Right ventricle myocardium (tissue), 1 donor: ENCODE measurements around a stretch of chr13.

DNA sequence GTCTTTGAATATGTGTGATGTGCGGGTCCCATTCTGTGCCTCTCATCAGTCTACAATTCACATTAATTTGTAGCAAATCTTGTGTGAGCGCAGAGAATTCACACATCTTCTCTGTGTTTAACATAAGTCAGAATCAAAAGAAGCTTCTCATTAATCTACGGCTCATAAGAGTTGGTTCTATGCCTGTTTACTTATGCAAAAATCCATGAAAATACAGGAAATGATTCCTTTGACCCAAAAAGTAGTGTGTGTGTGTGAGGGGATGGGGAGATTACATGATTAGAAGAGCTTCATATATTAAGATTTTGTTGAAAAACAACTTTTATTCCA, 1094.4 kb downstream of the OLFM4 start:
- PRO-cap, 2 experiments: no peak in any of the 2 experiments

- PRO-cap, 2 experiments: no peak in any of the 2 experiments
Observed at GRCh38 chr13:57071916-57072344, 68.8 kb upstream of the PRR20A start.

- PRO-cap, 2 experiments: no peak in any of the 2 experiments
Observed at GRCh38 chr13:57724855-57725244, 93.3 kb downstream of the PCDH17 start.

DNA sequence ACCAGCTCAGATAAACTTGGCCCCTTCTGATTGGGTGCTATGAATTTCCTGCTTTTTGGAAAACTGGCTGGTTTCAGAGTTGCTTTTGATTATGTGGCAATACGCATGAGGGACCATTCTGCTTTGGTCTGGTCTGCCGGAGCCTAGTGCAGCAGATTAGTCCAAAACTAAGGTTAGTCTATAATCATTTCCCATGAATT, 2.1 kb upstream of the DIAPH3 start:
- PRO-cap, 2 experiments: no peak in any of the 2 experiments

DNA sequence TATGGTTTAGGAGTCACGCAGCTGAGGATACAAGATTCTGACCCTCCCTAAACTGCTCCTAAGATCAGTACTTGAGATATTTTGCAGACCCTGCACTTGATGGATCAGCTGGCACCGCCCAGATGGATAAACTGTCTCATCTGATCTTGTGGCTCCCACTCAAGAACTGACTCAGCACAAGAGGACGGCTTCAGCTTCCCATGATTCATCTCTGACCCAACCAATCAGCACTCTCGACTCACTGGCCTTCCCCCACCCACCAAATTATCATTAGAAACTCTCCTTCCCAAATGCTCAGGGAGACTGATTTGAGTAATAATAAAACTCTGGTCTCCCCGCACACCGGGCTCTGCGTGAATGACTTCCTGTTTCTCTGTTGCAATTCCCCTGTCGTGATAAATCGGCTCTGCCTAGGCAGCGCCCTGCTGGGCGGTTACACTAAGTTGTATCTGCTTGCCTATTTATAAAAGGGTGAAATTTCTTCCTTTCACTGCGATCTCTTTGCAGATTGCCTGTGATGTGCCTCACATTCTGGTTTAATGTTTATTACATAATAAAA, 187.4 kb downstream of the TDRD3 start:
- PRO-cap, 2 experiments: no peak in any of the 2 experiments

- PRO-cap, 2 experiments: no peak in any of the 2 experiments
Observed at GRCh38 chr13:61162512-61163156, 253.0 kb downstream of the PCDH20 start.

- PRO-cap, 2 experiments: no peak in any of the 2 experiments
Observed at GRCh38 chr13:61664747-61664989, 249.0 kb upstream of the PCDH20 start.

- PRO-cap, 2 experiments: no peak in any of the 2 experiments
Observed at GRCh38 chr13:61665557-61665792, 249.8 kb upstream of the PCDH20 start.

GRCh38 chr13:64077170-64077593, 244.3 kb upstream of the ENSG00000285566 start:
- PRO-cap, 2 experiments: no peak in any of the 2 experiments

GRCh38 chr13:66634407-66634827, 595.7 kb downstream of the PCDH9 start:
- PRO-cap, 2 experiments: peak in 2 of 2 experiments; most common minus-strand start chr13:66634545 (in 2)

DNA sequence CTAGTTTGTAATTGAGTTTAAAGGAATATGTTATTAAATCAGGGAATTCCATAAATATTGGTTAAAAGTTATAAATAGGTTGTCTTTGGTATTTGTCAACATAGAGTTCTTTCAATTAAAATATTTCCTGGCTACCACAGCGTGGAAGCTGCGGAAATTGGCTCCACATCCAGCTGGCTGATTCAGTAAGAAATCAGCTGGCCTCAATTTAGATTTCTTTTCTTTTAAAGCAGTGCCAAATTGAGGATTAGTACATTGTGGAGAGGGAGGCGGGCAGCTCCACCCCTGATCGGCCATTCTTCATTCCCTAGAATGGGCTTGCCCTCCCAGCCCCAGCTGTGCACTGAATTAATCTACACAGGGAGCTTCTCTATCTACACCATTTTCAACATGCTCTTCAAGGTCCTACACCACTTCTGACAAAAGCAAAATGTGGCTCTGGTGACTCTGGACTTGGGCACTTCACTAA, 624.8 kb downstream of the DACH1 start:
- PRO-cap, 2 experiments: no peak in any of the 2 experiments

GRCh38 chr13:73075387-73076665, 17.0 kb downstream of the KLF5 start:
- PRO-cap, 2 experiments: no peak in any of the 2 experiments

DNA sequence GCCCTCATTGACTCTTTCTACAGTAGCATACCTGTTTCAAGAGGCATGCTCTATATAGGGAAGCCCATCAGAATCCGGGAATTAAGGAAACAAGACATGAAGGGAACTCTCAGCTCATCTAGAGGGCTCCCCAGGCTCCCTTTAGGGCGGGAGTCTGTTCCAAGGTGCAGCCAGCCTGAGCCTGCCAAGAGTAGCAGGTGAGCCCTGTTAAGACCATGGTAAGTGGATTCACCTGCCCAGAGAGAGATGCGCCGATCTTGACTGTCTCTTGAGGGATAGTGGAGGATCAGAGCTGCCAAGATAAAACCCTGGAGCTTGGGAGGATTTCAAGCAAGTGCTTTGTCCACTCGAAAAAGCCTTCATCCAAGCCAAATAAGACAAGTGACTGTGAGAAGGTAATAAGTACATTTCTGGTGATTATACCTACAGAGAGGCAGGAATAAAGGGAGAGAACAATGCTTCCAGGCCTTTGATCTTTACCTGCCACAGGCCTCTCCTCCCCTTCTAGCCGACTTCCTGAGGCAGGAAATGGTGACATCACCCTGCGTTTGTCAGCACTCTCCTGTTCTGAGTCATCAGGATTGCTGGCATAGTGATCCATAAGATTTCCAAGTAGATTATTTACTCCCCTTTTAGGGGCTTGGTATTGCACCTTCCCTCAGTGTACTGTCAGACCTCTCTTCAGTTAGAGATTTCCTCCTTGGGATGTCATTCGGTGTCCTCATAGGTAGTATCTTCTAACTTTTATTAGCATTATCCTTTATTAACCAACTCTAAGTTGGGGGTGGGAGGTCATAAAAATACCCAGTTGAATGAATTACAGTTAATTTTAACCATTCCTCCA, 31.5 kb downstream of the KLF5 start:
- PRO-cap, 2 experiments: no peak in any of the 2 experiments

DNA sequence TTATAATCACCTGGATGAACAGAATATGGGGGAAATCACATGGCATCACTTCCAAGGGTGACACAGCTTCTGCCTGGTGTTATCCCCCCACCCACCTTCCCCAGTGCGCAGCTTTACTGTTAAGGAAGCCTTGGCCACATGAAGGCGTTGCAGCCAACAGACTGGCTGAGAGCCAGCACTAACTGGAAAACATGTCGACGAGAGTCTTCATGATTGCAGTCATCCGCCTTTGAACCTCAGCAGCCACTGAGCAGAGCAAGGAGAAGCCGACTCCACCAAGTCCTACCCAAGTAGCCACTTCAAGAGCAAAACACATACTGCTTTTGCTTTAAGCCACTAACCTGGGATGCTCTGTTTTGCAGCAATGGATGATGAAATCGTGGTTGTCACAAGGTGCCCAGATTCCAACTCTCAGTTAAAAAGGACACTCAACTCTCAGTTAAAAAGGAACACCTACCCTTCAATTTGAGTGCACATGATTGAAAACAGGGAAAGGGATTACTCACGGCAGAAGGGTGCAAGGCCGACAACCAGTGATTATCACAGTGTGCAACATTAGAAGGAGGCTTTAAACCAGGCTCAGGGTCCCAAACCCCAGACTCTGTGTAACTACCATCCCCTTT, 926.3 kb downstream of the KLF5 start:
- PRO-cap, 2 experiments: no peak in any of the 2 experiments

- PRO-cap, 2 experiments: no peak in any of the 2 experiments
Observed at GRCh38 chr13:74047907-74048089, 989.0 kb downstream of the KLF5 start.

DNA sequence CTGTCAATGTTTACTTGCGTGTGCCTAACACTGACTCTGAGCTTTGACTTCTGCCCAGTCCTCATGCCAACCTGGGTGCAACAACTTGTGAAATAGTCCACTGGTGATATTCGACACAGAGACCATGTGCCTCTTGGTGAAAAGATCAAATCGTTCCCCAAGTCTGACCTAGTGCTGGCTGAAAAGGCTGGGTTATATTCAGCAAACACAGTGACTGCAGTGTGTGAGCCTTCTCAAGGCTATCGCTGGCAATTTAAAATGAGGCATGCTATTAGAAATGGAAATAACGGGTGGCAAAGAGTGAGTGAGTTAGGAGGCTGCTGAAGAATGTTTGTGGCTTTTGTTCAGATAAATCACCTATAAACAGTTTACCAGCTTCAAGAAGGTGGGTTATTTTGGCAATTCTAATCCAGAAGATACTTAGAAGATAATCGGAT, 1109.6 kb downstream of the KLF5 start:
- PRO-cap, 2 experiments: no peak in any of the 2 experiments

- PRO-cap, 2 experiments: no peak in any of the 2 experiments
Observed at GRCh38 chr13:74230666-74231786, 1172.2 kb downstream of the KLF5 start.

DNA sequence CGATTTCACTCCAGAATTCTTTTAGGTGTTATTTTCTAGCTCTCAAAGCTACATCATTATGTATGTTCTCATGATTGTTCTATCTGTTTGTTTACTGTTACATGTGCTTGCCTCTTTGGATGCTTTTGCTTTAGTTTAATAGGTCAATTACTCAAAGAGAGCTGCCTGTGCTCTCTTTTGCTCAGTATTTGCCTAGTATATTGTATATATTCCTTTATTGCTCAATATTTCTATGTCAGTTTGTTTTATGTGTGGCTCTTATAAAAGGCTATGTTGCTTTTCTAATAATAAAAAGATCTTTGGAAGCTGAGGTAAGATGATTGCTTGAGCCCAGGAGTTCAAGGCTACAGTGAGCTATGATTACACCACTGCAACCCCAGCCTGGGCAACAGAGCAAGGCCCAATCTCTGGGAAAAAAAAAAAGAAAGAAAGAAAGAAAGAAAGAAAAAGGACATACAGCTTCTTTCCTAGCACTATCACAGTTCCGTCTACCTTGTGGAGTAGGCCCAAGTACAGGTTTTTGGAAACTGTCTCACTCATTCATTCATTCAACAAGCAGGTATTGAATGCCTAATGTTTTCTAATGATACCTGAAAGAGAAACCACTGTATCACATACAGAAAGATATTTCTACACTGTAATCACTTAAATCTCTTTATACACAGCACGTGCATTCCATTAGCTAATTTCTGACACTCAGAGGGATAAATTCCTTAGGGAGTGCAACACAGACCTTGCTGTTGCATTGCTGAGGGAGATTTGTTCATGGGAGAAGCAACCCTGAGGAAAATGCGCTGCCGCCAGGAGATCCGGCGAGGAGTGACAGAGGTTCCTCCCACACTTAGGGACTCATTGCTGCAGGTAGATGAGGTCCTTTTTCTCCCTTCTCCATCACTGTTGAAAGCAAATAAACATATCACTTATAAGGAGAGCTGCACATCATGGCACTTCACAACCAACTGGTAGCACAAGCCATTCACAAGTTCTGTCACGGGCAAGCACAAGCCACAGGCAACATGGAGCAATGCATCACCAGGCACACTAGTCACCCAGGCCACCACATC, 169.6 kb downstream of the TBC1D4 start:
- PRO-cap, 2 experiments: no peak in any of the 2 experiments

DNA sequence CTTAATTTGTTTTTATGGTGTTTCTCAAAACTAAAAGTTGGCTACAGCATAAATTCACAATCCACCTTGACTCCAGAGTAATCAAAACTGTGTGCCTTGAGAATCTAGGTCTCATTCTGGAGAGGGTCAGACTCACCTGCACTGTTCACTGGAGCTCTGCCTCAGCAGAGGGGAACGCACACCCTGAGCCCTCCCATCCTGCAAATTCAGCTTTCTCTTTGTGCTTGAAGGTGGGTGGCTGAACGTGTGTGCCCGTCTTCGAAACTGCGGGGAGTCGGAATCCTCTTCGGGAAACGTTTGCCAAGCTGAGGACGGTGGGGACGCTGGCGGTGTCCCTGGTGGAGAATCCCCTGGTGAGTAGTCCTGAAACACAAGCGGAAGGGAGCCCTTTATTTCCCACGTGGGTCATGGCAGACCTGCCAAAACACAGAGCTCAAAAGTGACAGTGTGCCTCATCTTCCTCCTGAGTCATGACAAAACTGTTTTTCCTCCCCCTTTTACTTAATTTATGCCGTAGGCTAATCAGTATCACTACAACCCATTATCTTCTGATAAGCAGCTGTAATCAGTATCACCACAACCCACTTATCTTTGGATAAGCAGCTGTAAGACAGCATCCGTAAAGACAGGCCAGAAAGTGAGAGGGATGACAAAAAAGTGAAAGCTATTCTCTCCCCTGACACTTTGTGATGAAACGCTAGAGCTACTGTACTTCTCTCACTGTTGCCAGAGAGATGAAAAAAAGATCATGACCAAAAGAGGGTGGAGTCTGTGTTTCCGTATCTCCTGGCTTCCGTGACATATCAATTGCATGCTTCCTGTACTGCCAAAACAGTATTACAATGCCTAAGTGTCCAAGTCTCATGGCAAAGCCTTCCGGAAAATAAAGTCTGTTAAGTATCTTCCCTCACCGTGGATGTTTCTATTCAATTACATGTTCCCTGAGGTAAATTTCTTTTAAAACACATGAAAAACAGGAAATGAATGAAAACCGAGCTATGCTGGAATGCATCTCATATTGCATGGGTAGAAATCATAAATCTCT, 155.6 kb downstream of the TBC1D4 start:
- PRO-cap, 2 experiments: no peak in any of the 2 experiments

- PRO-cap, 2 experiments: no peak in any of the 2 experiments
Observed at GRCh38 chr13:75773184-75773757, 137.1 kb downstream of the LMO7 start.